GM19239 (cell line): ENCODE results near the genes C3orf14 and CADPS.

DNA sequence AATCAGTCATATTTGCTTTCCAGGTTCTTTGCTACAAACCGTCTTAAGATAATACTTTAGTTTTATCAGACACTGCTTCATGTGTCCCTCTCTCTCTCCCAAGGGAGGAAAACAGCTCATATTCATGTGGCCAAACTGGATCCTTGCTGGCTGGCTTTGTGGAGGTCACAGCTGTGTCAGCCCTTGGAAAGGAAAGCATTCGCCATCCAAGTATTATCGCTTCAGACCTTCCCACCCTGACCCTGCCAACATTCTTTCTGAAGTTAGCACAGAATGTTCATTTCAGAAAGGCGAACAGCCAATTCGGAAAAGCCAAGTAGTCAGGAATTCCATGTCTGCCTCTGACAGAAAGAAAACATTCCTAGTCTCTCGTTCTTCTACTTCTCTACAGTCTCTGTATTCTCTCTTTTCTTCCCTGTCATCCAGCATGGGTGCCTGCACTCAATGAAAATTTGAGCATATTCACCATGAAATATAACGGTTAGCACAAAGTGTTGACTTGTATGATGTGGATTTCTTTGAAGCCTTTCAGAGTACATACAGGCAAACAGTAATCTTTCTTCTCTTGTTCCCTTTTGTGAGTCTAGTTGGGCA, 159.0 kb upstream of the C3orf14 start:
- RRBS: no CpG with 5 or more reads among the region's 7 CpGs

DNA sequence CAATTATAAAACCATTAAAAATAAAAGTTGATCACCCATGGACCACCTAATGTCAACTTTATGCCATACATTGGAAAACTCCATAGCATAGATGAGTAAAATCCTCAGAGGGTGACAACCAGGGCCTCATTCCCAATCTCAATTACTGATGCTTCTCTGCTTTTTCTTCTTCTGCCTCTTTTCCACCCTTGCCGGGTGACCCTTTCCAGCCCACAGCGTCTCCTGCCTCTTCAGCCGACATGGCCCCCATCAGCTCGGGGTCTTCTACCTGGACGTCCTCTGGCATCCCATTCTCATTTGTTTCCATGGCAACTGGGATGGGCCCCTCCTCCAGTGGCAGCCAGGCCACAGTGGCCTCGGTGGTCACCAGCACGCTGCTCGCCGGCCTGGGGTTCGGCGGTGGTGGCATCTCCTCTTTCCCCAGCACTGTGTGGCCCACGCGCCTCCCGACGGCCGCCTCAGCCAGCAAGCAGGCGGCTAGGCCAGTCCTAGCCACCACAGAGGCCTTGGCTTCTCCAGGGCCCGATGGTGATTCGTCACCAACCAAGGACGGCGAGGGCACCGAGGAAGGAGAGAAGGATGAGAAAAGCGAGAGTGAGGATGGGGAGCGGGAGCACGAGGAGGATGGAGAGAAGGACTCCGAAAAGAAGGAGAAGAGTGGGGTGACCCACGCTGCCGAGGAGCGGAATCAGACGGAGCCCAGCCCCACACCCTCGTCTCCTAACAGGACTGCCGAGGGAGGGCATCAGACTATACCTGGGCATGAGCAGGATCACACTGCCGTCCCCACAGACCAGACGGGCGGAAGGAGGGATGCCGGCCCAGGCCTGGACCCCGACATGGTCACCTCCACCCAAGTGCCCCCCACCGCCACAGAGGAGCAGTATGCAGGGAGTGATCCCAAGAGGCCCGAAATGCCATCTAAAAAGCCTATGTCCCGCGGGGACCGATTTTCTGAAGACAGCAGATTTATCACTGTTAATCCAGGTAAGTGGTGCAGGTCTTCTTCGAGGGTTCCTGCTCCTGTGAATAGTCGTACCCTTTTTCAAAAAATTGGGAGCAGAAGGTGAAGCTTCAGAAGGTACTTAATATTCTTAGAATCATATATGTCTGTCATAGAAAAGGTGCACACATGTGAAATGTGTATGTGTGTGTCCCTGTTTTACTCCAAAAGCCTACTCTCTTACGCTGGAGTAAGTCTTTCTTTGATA, 115.5 kb upstream of the C3orf14 start:
- RRBS: no CpG with 5 or more reads among the region's 45 CpGs

DNA sequence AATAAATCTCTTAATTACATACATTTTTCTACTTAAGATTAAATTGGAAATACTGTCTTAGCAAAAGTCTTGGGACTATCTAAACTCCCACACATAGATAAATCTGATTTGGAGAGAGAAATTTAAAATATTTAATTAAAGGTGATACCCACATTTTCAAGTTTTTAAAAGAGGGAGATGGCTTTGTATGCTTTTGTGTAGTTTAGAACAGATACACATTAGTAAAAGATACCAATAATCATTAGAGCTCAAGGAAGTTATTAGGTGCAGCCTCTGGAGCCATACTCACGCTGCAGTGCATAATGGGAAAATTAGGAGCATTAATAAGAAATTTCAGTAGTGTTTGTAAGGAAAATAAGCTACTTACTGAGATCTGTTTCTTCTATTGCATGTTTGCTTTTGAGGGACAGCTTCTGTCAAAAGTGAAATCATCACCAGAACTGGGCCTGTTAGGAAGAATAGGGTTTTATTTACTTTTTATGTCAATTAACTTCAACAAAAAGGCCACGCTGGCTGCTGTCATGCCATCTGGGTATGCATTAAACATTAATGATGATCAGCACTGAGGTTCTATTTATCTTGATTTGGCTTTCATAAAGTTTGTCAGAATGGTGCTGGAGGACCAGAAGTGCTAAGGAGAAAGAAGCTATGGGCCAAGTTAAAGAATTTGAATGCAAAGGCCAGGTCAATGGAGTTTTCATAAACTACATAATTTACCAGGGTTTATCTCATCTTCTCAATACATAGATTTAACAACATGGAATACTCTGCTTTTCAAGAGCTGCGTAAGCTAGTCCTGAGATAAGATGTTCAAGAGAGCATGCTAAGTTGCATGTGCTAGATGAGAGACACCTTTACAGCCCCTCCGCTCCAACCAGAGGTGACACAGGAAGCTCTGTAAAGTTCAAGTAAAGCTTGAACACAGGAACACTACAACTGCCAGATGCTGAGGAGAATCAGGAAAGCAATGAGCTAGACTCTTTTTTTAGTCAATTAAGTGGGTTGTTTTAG, 24.2 kb upstream of the C3orf14 start:
- RRBS: no CpG with 5 or more reads among the region's 4 CpGs

DNA sequence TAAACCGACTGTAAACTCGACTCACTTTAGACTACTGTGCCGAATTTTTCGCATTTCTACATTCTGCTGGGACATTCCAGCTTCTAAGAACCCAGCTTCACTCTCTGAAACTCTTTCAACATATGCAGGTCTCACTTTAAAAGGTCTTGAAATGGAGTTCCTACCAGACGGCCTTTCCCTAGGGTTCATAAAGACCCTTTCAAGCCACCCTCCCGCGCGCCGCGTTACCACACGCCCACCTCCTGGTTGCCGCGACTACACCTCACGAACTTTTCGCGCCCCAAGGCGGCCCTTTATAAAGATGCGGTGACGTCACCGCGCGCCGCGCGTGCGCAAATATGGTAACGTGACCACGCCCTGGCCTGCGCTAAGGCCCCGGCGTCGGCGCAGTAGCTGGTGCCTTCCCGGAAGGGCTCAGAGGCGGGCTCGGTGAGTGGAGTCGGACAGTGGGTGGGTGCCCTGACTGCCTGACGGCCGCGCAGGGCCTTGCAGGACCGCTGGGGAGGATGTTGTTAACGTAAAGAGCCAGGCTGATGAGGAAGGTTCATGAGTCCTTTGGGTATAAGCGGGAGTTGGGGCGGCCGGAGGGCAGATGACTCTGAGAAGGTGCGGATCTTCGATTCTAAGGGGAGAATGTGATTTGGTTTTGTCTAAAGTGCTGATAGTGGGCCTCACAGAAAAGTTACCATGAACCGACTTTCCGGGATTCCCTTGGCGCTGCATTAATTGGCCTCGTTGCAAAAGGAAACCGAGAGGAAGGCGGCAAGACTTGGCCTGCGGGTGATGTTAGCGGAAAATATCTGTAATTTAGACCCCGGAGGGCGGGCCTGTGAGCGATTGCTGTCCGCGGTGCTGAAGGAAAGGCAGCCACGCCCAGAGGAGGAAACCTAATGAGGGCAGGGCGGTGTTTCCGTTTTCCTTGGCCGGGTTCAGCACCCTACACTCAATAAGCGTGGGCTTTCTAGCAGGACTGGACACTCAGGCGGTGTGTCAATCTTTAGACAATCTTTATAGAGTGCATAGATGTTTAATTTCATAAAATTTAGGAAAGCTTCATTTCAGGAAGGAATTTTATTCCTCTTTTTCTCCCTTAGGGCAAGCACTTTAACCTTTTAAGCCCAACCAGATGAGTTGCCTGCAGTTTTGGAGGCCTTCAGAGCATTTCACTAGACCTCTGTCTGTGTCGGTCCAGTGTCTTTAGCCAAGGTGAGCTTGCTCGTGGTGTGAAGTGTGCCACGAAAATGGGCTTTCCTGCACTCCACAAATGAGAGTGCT, at the start of gene C3orf14:
Gene C3orf14 (plus strand): TSS at position 396 of the 1,275 bp plus-strand sequence.
- RRBS: 4% methylated on average over 8 of the region's 69 CpGs

- RRBS: 6% methylated on average over 8 of the region's 48 CpGs
Observed at GRCh38 chr3:62875078-62875737, at the start of gene CADPS. Gene CADPS (minus strand): TSS chr3:62875416.

- RRBS: no CpG with 5 or more reads among the region's 5 CpGs
Observed at GRCh38 chr3:63051925-63052410, 176.8 kb upstream of the CADPS start.

- RRBS: no CpG with 5 or more reads among the region's 20 CpGs
Observed at GRCh38 chr3:63217402-63217838, 60.7 kb upstream of the SYNPR start.

DNA sequence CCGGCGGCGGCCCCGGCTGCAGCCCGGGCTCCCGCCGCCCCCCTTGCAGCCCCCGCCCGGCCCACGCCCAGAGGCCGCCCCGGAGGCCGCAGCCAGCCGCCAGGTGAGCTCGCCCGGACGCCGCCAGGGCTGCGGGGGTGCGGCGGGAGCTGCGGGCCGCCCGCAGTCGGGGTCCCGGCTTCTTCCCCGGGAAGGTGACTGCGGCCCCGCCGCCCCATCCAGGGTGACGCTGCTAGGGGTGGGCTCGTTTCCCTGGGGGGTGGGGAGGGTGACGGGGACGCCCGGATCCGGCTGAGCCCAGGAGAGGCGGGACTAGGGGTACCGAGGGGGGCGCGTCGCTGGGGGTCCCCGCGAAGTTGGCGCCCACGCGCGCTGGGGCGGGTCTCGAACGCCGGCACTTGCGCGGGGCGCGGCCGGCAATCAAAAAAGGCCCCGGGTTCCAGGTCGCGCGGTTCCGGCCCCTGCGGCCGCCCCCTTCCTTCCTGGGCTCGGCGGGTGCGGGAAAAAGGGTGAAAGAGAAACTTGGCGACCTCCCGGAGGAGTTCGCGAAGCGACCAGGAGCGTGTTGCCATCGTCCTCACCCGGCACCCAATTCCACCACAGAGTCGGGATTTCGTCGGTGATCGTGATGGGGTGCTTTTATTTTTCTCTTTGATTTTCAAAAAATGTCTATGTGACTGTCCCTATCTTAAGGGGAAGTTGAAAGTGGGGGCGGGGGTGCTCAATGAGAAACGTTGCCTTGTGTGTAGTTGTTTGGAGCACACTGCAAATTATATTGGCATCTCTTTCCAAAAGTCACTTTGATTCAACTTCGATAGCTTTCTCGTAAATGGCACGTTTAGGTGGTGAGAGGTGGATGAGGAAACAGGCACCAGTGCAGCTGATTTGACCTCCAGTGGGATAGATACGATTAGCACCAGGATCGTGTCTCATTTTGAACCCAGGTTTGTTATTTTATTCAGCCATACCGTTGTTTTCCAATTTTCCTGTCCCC, 686 bp downstream of the ATXN7 start:
- RRBS: 3% methylated on average over 30 of the region's 86 CpGs

DNA sequence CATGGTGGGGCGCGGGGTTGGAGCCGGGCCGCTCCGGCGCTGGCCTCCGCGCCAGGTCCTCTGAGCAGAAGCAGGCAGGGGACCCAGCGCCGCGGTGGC, 48.4 kb downstream of the ATXN7 start:
- RRBS: 0% methylated on average over 3 of the region's 11 CpGs

- RRBS: no CpG with 5 or more reads among the region's 5 CpGs
Observed at GRCh38 chr3:63926129-63926648, 62.5 kb downstream of the ATXN7 start.

DNA sequence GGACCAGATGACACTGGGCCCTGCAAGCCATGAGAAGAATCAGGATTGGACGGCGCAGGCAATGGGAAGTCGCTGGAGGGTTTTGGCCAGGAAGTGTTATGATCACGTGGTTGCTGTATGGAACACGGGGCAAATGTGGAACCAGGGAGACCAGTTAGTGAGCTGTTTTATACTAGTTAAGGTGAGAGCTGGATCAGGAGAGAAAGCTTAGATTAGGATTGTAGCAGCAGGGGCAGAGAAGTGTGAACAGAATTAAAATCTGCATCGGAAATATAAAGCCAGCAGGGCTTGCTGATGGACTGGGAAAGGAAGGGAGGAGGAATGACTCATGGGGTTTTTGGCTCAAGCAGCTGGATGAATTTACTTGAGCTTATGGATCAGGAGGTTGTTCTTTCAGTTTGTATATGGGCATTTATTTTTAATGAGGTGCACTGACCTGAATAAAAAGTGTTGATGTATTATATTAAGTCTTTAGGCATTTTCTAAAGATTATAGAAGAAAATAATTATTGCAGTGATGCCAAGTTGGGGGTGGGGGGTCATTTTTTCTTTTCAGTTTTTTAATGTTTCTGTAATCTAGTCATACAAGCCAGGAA, 62.9 kb downstream of the PSMD6 start:
- RRBS: no CpG with 5 or more reads among the region's 6 CpGs

DNA sequence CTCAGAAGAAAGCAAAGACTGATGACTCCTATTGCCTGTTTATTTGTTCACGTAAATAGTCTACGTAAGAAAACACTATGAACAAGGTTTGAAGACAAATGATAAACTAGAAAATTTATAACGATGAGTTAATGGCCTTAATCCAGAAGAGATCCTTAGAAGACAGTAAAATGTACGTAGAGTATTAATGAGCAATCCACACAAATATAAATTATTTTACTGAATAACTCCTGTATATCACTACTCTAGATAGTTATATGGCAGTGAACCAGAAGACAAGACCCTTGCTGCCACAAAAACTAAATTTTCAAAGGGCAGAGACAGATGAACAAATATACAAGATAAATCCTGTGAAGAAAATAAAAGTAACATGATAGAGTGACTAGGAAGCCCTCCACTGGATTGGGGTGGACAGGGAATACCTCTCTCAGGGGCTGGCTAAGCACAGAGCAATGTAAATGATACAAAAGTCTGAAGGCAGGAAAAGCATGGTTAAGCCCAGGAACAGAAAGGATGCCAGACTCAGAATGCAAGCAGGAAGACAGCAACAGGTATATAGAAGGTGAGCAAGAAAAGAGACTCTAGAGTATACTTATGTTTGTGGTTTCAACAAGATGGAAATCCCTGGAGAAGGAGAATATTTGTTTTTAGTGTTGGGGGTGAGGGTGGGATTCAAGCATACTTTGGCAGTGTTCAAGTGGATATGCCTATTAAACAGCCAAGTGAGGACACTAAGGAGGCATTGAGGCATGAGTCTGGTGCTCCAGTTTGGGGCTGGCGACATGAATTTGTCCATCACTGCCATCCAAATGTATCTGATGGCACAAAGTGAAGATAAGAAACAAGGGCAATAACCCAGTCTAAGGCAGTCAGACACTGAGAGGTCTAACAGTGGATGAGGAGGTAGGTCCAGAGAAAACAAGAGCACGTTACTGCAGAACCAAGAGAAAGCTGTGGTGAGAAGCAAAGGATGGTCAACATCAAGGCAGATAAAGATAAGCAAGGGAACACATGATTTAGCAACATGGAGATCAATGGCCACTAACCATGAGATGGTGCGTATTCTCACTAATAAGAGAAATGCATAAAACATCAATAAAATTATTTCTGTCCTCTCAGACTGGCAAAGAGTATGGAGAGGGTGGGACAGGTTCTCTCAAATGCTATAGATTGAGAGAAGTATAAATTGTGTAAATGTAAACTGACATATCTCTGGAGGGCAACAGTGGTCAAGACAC, 8.8 kb downstream of the PSMD6 start:
- RRBS: no CpG with 5 or more reads among the region's 7 CpGs

DNA sequence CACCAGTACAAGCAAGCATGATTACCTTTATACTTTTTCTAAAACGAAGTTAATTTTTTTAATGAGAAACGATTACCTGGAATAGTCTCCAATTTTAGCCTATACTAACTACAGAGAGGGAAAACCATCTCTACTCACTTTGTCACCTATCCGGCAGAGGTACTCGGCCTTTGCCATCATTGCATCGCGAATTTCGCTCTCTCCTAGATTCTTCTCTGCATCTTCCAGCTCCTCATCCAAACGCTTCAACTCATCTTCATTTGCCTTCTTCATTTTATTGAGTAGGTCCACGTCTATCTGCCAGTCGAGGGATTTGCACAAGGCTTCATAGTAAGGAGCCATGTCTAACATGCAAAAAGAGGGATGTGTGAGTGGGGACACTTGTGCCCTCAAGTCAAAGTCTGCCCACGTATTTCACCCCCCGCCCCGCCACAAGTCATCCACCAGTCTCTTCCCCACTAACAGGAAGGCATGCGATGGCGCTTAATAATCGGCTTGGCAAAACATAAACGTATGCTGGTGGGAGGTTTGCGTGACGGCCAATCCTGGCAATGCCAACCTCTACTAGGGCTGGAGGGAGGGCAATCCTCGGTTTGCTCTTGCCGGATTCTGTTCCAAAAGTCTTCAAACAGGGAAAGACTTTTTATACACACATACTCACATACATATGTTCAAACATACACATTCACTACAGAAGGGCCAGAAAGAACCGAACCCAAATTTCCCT, 951 bp downstream of the PSMD6 start:
- RRBS: no CpG with 5 or more reads among the region's 22 CpGs

DNA sequence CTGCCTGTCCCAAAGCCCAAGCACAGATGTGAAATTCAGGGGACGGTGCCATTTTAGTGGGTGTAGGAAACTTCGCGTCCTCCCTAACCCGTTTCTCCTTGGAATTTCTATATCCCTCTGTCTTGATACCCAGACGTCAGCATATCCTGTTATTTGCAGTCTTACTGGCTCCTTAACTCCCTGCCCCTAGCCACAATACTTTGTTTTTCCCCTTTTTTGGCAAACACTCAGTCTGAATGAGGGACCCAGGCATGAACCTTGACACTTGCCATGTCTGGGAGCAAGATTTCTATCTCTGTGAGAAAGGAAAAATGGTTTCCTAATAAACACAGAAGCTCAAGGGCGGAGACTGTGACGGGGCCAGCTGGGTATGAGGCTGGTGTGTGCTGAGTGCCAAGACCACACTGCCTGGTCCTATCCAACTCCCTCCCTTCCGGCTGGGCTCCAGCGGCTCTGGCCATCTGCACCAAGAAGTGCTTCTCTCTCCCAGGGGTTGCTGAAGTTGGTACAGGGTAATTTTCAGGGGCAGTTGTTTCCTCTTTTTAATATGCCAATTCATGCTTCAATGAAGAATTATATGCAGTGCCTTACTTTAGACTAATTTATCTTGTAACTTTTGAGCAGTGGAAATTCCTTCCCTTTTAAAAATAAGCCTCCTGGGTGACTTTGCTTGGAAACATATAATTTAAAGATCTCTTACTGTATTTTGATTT, 15.0 kb downstream of the PRICKLE2 start:
- RRBS: no CpG with 5 or more reads among the region's 9 CpGs

- RRBS: no CpG with 5 or more reads among the region's 3 CpGs
Observed at GRCh38 chr3:64223726-64224204, 1.5 kb downstream of the PRICKLE2 start.

GRCh38 chr3:64229978-64230411, 4.7 kb upstream of the PRICKLE2 start:
- RRBS: no CpG with 5 or more reads among the region's 1 CpG

- RRBS: no CpG with 5 or more reads among the region's 4 CpGs
Observed at GRCh38 chr3:64260448-64261106, 35.3 kb upstream of the PRICKLE2 start.

GRCh38 chr3:64326918-64328030, 102.0 kb upstream of the PRICKLE2 start:
- RRBS: no CpG with 5 or more reads among the region's 15 CpGs

- RRBS: no CpG with 5 or more reads among the region's 4 CpGs
Observed at GRCh38 chr3:64345226-64345813, 120.1 kb upstream of the PRICKLE2 start.

- RRBS: no CpG with 5 or more reads among the region's 4 CpGs
Observed at GRCh38 chr3:64616817-64617617, 70.8 kb downstream of the ADAMTS9 start.